ENCODE measurements around the genes TMEM260, OTX2, SLC35F4 and ACTR10.

DNA sequence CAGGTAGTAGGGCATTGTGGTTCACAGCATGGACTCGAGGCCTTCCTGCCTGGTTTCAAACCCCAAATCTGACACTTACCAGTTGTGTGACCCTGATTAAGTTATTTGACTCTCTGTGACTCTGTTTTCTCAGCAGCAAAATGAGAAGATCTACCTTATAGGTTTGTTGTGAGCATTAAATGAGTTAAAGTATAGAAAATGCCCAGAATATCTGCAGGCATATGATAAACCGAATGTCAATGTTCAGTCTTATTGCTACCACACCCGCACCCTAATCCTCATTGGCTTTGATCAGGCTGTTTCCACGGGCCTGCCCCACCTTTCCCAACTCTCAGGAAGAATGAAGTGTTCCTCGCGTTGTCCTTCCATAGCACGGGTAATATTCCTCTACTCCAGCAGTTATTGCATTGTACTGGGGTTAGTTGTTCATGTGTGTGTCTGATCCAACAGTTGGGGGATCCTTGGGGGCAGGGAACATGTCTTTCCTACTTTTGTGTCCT, 8.0 kb upstream of the LGALS3 start:
- PRO-cap = no peak
- RAMPAGE, long total RNA, 2 experiments = no peak in any of the 2 experiments

DNA sequence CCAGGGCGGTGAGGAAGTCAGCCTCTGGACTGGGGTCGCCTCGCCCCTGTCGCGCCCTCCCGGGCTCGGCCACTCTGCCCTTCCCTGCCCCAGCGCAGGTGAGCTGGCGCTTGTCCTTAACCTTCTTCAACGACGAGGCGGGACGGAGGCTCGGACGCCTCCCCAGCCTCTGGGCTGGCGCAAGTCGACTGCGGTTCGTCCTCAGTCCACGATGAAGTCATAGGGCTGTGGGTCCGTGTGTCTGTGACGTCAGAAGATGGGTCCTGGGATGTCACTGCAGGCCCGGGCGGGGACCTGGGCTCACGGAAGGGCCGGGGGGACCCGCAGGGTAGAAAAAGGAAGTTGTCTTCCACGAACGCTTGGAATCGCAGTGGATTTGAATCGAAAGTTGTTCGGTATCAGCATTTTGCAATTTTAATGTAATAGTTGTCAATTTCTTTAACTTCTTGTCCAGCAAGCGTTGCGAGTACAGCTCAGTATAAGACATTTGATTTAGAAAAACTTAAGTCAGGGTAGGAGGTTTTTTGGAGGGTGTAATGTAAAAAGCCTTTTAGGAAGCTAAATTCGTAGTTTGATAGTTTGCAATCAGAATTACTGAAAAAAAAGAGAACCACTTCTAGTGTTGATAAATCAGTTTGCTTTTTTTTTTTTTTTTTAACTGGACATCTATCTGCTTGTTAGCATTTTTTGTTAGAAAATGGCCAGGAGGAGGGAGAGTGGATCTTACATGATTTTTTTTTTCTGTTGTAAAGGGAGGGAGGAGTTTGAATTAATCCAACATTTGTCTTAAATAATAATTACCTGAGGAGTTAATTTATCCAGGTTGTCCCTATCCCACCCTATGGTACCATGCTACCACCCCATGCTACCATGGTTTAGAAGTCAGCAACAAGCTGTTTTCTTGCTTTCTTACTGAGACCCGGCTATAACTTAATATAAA, 936 bp downstream of the FBXO34 start:
- PRO-cap = bidirectional peak, plus-strand start at position 132 of the sequence, minus-strand start at position 100 of the sequence; bidirectional peak, plus-strand start at position 202 of the sequence, minus-strand start at position 192 of the sequence
- RAMPAGE, long total RNA, 2 experiments = no peak in any of the 2 experiments

DNA sequence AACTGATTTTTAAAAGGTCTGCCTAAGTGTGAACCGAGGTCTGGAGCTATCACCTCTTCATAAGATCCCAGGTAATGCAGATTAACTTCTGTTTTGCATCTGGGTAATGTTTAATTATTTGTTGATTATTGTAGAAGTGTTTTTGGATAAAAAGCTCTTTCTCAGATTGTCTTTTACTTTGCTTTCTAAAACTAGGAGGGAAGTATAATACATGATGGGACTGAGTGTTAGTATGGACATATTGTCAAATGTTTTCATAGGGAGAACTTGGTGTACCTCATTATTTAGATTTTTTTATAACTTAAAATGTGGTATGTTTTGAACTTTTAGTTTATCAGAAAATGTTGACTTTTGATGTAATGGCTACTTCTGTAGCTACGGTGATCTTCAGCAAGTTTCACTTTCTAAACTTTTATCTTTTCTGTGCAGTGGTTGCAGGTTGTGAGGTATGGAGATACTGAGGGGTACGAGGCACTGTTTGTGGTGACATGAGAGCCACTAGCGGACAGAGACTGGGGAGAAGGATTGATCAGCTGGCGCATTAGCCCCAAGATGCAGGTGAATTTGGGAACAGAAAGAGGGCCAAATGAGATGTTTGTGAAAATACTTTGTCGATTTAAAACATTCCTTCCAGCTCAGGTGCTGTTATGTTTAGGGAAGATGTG, 61.3 kb downstream of the FBXO34 start:
- PRO-cap = no peak
- RAMPAGE, long total RNA, 2 experiments = no peak in any of the 2 experiments

DNA sequence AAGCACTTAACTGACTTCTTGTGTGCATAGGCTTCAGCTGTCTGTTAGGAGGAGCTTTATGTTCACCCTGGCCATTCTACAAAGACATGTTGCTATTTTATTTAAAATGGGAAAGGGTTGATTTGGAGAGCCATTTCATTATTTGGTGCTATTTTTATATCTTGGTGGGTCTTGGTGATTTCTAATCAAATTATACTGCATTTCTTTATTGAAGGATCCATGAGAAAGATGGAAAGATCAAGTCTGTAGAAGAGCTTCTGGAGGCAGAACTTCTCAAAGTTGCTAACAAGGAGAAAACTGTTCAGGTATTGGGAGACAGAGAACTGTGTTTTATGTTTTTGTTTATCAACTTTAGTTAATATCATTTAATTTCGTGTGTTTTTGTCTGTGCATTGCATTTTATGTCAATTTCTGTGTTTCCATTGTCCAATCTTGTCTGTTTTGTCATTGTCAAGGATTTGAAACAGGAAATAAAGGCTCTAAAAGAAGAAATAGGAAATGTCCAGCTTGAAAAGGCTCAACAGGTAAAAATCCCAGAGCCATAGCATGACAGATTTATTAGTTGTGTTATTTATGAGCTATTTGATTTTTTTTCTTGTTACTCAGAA, 70.2 kb downstream of the KTN1 start:
- PRO-cap = no peak
- RAMPAGE, long total RNA, 2 experiments = no peak in any of the 2 experiments

DNA sequence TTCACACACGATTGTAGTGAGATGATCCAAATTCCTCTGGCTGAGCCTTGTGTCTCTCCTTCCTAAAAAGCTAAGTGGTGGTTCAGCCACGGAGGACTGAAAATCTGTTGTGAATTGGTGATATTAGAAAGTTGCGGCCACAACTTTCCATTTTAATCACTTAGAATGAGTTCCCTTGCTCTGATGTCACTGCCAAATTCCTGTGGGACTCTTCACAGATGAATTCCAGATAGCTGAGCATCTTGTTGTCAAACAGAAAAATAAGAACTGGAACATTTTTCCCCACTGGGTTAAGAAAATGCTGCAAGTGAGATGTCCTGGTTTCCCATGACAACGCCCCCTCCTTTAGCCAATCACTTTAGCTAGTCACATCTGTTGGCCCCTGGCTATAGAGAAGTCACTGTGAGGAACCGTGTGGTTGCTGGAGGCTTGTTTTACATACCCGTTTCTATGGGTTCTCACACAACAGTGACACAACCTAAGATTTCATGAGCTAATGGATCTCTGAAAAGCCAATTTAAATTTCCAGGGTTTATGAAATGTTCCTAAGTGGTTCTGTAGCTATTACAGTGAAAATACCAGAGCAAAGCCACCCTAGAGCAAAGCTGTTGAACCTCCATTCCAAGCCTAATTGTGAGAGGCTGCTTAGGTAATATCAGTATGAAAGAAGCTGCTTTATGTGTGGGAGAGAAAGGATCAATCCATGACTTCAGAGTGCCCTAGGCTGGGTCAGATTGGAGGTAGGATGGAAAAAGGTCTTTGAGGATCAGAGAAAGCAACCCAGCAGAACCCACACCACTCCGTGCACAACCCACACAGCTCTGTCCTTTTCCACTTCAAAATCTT, 136.0 kb downstream of the KTN1 start:
- PRO-cap = no peak
- RAMPAGE, long total RNA, 2 experiments = no peak in any of the 2 experiments

DNA sequence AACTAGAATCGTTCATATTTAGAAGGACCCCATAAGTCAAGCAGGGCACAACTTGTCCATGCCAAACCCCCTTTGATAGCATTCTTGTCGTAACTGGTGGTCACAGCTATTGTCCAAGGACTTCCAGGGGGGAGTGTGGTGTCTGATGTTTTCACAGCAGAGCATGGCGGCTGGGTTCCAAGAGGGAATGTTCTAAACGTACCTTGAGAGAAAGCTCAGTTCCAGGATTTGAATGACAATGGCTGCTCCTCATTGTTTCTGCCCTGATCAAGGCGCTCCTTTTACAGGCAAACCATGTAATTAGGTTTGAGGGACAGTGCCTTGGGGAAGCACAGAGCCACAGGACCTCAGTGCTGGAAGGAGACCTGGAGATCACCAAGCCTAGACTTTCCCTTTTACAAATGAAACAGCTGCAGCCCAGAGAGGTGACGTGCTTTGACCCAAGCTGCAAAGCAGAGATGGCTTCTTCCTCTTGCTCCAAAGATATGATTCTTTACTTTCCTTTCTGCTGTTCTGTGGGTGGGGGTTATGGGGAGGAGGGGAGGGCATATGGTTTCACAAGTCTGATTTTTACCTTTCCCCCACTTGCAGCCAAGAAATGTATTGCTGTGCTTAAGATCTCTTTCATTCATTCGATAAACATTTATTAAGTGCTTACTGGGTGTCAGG, 172.7 kb downstream of the KTN1 start:
- PRO-cap = no peak
- RAMPAGE, long total RNA, 2 experiments = no peak in any of the 2 experiments

DNA sequence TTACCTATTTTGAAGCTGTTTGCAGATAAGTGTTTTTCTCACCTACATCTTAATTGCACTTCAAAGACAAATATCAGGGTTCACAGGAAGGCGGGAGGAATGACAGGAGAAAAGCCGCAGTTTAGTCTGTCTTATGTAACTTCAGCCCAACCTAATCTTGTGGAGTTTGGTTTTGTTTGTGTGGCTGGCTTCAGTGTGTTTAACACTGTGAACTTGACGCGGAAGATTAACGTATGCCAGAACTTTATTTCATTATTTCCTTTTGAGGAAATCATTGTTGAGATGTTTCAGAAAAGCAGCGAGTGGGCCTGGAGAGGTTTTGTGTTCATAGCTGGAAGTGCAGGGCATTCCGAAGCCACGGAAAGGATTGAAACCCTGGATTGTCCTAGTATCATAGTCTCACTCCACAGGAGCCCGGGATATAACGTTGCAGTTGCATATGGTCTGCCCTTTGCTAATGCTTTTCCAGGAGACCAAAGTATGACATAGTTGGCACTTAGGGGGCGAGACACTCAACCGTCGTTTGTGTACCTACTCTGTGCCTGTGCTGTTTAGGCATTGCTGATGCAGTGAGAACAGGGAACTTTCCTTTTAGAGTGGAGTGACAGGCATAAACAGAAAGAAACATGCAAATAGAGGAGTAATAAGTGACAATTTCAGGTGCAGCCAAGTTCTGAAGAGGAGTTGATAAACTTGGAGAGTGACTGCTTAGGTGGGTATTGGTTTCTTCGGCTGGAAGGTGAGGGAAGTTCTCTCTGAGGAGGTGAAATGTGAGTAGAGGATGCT, 2.1 kb downstream of the PELI2 start:
- PRO-cap = no peak
- RAMPAGE, long total RNA, 2 experiments = no peak in any of the 2 experiments

DNA sequence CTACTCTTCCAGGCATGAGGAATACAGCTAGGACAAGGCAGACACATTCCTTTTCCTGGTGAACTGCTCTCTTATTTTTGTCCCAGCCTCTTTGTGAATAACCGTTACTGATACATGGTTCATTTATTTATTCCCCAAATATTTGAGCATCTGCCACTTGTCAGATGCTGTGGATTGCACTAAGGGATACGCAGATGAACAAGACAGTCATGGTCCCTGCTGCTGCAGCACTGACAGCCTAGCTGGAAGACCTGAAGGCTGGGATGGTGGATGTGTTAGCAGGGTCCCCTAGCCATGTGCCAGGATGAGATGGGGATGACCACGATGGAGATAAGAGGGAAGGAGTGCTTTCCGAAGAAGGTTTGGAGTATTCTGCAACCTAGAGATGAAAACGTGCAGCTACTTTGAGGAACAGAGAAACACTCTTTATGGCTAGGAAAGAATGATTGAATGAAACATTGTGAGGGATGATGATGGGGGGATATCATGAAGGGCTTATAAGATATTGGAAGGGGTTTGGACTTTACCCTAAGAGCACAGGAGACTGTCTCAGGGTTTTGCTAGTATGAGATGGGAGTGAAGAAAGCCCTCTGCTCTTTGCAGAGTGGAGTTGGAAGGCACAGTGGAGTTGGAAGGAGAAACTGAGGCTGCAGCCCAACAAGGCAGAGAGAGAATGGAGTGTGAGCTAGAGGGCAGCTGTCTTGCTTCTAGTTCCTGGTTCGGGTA, 6.4 kb downstream of the PELI2 start:
- PRO-cap = no peak
- RAMPAGE, long total RNA, 2 experiments = no peak in any of the 2 experiments

DNA sequence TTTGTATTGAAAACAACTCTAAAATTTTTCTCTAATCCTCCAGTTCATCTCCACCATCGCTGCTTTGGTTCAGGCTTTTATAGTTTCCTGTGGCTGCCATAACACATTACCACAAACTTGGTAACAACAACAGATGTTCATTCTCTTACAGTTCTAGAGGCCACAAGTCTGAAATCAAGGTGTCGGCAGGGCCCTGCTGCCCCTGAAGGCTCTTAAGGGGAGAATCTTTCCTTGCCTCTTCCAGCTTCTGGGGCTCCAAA, 55.1 kb downstream of the PELI2 start:
- PRO-cap = no peak
- RAMPAGE, long total RNA, 2 experiments = no peak in any of the 2 experiments

GRCh38 chr14:56224854-56225412, 106.7 kb downstream of the PELI2 start:
- PRO-cap = no peak
- RAMPAGE, long total RNA, 2 experiments = no peak in any of the 2 experiments

- PRO-cap = no peak
- RAMPAGE, long total RNA, 2 experiments = no peak in any of the 2 experiments
Measured at GRCh38 chr14:56229611-56230379, 111.6 kb downstream of the PELI2 start.

GRCh38 chr14:56252277-56252883, 134.2 kb downstream of the PELI2 start:
- PRO-cap = no peak
- RAMPAGE, long total RNA, 2 experiments = no peak in any of the 2 experiments

GRCh38 chr14:56579085-56580404, at the start of gene TMEM260:
TSS of gene TMEM260 (plus strand) at chr14:56579798.
- PRO-cap = unidirectional peak, plus-strand start at chr14:56579826
- RAMPAGE, long total RNA, 2 experiments = no peak in any of the 2 experiments

DNA sequence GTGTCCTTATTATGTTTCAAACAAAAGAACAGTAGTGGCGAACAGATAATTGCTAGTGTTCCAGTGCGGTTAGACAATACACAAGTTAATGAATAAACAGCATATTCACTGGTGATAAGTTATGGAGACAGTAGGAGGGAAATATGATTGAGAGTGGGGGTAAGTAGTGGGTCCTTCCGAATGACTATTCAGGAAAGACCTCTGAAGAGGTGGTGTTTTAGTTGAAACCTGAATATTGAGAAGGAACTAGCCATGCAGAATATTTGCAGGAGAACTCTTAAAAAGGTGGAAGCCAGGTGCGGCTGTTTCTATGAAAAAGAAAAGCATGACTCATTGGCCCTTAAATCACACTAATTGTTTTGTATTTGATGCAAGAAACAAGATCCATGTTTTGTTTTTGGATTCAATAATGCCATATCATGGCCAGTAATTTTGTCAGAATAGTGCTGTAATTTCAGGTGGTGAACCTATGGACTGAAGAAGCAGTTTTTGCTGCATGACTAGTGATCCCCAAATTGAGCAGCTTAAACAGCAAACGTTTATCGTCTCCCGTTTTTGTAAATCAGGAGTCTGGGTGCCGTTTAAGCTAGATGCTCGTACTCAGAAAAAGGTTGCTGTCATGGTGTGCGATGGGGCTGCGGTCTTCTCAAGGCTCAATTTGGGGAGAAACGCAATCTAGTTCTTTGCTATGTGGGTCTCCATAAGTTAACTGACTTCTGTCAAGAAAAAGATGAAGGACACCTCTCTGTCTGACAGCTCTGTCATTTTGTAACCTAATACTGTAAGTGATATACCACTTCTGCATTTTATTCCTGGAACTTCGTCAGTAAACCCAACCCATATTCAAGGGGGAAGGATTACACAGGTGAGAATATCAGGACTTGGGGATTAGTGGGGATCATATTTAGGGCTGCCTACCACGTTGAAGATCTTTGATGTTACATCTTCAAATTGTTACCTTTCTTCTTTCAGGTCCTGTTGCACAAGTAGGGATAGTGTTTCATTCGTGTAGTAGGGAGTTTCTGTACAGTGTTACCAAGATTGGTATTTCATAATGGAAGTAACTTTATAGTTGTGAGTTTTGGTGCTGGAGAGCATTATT, 1.2 kb downstream of the TMEM260 start:
- PRO-cap = no peak
- RAMPAGE, long total RNA, 2 experiments = no peak in any of the 2 experiments

DNA sequence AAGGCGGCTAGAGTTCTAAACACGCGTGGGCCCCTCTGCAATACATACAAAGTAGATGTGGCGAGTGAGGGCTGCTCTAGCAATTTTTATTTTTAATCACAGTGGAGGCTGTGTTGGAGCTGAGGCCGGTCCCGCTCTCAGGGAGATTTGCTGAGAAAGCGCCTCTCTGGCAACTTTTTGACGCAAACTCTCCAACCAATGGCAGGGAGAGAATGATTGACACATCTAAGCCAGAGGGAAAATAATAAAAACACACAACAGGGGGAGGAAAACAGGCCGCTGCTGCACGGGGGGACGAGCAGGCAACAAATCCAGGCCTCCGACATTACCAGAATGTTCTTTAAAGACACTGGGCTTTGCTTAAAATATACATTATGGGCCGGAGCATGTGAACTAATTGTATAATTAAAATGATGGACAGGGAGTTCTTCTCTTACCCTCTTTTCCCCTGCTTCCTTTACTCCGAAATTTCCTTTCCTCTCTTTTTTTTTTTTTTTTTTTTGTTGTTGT, at the start of gene OTX2:
Gene OTX2, minus strand, starts transcription at position 152 of the 510 bp plus-strand sequence.
- PRO-cap = no peak
- RAMPAGE, long total RNA, 2 experiments = no peak in any of the 2 experiments

GRCh38 chr14:56855704-56856451, 45.6 kb upstream of the OTX2 start:
- PRO-cap = no peak
- RAMPAGE, long total RNA, 2 experiments = no peak in any of the 2 experiments

- PRO-cap = no peak
- RAMPAGE, long total RNA, 2 experiments = no peak in any of the 2 experiments
Measured at GRCh38 chr14:57865385-57866271, at the start of gene SLC35F4. TSS of gene SLC35F4 (minus strand) at chr14:57866092.

DNA sequence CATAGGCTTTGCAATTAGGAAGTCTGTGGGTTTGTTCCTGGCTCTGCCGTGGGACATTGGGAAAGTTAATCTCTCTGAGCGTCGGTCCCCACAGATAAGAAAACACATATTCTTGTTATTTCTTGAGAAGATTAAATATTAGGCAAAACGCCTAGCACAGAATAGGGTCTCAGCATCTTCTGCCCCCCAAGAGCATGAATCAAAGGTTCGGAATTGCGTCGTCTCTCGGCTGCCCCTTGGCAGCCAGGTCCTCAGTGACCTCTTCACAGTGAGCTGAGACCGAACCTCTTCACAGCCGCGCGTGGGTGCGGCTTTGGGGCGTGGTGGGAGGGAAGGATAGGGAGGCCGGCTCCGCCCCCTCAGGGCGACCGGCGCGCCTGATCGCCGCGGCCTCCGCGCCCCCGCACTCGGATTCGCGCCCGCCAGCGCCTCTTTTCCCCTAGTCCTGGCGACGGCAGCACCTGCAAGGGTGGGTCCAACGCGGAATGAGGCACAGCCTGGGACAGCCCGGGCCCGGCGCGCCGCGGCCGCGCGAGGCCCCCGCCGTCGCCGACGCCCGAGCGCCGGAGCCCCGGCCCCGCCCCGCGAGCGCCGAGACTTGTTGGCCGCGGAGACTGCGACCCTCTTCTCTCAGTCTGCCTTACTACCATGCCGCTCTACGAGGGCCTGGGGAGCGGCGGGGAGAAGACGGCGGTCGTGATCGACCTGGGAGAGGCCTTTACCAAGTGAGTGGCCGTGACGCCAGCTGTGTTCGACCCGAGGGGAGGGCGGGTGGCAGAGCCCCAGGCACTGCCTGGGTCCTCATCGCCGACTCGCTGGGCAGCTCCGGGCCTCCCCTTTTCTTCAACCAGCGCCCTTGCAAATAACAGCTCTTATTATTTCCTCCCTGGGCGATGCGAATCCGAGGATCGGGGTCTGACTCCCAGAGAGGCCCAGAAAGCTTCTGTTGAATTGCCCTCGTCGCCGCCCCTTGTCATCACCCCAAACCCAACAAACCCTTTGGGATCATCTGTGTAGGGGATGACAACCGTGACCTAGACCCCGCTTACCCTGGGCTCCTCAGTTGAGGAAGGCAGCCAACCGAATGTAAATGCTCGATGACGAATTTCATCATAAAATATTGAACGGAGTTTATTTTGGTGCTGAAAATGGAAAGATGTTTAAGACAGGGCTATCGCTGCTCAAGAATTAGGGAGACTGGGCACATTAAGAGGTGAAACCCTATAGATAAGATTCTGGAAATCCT, at the start of gene ACTR10:
Gene ACTR10, plus strand, starts transcription at position 580 of the 1,246 bp plus-strand sequence.
- PRO-cap = bidirectional peak, plus-strand start at position 594 of the sequence, minus-strand start at position 309 of the sequence
- RAMPAGE, long total RNA, 2 experiments = start-site peak on the plus strand in 2 of 2 experiments, centred at positions 592 to 597 of the sequence, 407 to 1,462 reads per replicate

- PRO-cap = no peak
- RAMPAGE, long total RNA, 2 experiments = no peak in any of the 2 experiments
Measured at GRCh38 chr14:58281170-58281785, 17.1 kb upstream of the ARID4A start.

- PRO-cap = no peak
- RAMPAGE, long total RNA, 2 experiments = no peak in any of the 2 experiments
Measured at GRCh38 chr14:58293102-58293699, 5.2 kb upstream of the ARID4A start.

Measured in breast epithelium (tissue), 2 donors.